Frontal cortex (tissue), 2 donors: Measurements from ENCODE around the genes TMEM244 and VNN1.

GRCh38 chr6:128518972-128519523 is 1.4 kb downstream of the PTPRK start:
- RAMPAGE, long total RNA = no peak

DNA sequence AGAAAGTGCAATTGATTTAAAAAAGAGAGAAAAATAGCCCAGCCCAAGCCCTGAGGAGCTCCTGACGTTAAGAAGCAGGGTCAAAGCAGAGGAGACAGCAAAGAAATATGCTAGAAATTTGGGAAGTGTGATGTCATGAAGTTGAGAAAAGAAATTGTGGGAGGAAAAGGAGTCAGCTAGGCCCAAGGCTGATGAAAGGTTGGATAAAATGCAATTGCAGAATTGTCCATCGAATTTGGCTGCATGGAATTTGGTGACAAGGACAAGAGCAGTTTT is 381.6 kb downstream of the LAMA2 start:
- RAMPAGE, long total RNA = no peak

DNA sequence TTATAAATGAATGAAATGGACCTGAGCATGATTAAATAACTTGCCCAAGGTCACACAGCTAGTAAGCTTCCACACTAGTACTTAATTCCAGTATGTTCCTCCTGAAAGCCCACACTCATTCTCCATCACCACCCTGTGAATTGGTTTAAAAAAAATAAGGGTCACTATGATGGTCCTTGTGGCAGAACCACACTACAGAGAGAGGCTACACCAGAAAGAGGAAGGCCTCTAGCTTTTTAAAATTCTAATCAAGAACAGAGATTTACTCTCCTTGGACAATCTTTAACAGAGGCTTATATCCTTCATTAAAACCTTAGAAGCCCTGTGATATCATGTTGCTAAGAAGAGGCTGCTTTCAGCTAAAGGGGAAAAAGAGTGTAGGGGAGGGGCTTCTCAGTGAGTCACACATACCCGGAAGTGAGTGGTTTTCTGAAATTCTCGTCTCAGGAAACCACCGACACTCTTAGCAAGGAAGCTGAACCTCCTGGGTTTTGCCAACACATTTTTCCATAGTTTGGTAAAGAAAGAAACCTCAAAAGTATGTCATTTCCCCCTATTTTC is 219.6 kb downstream of the ARHGAP18 start:
- RAMPAGE, long total RNA = no peak

- RAMPAGE, long total RNA = no peak
Observed at GRCh38 chr6:129575170-129575643, 134.8 kb downstream of the ARHGAP18 start.

DNA sequence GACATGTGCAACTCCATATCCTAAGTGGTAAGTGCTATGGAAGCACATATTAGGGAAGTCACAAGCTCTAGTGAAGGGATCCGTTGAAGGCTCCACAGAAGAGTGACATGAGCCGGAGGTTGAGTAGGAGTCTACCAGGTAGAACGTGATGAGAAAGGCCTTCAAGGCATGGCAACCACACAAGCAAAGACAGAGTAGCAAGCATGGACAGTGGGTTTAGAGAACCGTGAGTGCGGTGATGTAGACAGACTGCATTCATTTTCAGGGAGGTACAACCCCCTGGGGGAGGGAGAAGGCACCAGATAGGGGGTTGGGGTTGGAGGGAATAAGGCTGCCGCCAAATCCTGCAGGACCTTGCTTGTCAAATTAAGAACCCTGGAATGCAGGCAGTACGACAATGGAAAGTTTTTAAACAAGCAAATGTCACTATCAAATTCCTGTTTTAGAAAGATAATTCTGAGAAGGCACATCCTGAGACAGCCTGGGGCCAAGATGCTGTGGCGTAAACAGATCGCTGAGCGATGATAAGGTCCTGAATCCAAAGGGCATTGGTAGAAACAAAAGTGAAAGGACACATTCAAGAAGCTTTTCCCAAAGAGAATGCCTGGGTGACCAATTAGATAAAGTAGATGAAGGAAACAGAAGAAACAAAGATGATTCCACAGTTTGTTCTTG is 50.1 kb downstream of the ARHGAP18 start:
- RAMPAGE, long total RNA = no peak

DNA sequence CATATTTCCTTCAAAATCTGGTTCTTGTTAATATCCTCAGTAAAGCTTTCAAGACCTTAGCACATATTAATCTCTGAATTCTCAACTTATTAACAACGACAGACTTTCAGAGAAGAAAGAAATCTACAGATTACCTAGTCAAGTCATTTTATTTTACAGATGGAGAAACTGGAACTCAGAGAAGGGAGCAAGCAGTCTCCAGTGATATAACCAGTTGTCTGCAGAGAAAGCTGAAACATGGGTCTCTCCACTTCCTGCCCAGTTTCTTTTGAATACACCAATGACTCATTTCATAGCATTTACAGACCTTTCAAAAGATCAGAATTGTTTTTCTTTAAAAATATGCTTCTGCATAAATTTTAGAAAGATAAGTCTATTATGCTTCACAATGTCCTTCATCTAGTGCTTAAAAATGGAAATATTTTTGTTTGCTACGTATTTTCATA is 37.2 kb downstream of the ARHGAP18 start:
- RAMPAGE, long total RNA = no peak

GRCh38 chr6:129685526-129686064 is 24.4 kb downstream of the ARHGAP18 start:
- RAMPAGE, long total RNA = no peak

- RAMPAGE, long total RNA = no peak
Observed at GRCh38 chr6:129749538-129750208, 39.7 kb upstream of the ARHGAP18 start.

- RAMPAGE, long total RNA = no peak
Observed at GRCh38 chr6:129860653-129861624, at the start of gene TMEM244. Gene TMEM244, minus strand, starts transcription at chr6:129861315.

DNA sequence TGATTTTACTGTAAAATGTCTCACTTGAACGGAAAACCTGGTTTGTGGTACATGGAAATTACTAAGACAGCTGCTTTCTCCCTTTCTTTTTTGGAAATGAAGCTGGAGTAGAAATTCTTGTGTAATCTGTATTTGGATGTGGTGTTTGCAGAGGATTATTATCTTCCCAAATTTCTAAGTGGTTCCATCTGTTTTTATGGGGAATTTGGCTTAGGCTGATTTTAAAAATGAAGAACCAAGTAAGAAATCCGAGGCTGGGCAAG is 20.3 kb downstream of the EPB41L2 start:
- RAMPAGE, long total RNA = no peak

GRCh38 chr6:131129875-131130246 is 5.4 kb upstream of the AKAP7 start:
- RAMPAGE, long total RNA = no peak

- RAMPAGE, long total RNA = no peak
Observed at GRCh38 chr6:131534522-131535182, 38.4 kb upstream of the ARG1 start.

GRCh38 chr6:131635333-131635804 is 1.7 kb upstream of the ENPP3 start:
- RAMPAGE, long total RNA = no peak

- RAMPAGE, long total RNA = no peak
Observed at GRCh38 chr6:131948084-131948494, 3.1 kb downstream of the CCN2 start.

DNA sequence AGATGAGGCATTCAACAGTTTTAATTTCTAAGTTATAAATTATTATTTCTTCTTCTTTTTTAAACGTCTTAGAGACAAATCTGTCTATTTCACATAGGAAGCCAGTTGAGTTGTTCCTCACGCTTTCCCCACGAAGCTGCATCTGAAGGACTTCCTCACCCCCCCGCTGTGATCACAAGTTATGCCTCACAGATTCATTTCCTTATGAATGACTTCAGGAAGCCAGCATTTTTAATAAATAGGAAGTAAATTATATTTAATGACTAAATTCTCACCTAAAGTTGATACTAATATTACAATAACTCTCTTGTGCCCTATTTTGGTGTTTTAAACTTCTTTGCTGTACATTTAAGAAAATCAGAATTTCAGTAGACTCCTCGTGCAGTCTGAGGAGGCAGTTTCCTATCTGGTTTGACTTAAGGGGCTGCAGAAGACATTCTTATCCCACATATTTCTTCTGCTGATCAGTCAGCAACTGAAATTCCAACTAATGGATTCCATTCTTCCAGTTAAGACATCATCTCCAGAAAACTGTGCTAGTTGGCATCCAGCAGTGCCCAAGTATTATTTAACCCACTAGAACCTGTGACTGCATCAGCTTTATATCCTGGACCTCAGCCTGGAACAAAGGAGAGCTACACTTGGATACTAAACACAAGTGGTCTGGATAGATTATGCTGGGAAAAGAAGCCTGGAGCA is 182.7 kb upstream of the CCN2 start:
- RAMPAGE, long total RNA = no peak

DNA sequence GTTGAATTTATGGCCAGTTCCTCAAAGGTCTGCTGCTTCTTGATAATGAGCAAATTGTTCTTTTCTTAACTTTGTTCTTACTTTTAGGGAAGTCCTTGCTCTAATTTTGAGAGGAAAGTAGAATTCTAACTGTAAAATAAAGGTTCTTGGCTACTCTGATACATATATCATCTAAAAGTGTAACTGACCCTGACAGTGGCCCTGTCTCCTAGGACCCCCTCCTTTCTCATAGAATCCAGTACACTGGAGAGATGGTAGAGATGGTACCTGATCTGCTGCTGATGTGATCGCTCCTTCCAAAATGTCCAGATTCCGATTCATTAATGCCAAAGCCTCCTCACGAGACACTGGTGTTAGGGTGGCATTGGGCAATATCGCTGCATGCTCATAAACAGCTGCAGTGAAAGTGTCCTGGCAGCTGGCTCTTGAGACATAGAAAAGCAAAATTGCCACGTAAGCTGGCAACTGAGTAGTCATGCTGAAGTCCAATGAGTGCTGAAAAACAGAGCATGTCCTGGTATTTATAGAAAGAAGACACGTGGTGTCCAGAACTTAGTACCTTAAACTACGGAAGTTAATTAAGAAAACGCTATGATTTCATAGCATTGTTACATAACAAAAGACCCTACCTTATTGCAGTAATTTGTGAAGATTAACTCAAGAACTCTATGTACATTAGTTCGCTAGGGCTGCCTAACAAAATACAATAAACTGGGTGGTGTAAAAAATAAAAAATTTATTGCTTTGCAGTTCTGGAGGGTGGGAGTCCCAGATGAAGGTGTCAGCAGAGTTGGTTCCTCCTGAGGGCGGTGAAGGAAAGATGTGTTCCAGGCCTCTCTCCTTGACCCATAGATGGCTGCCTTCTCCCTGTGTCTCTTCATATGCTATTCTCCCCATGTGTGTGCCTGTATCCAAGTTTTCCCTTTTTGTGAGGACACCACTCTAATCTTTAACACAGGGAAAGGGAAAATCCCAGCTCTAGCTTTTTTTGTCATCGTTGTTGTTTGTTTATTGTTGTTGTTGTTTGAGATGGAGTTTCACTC is at the start of gene VNN1:
Gene VNN1, minus strand, starts transcription at position 497 of the 1,043 bp plus-strand sequence.
- RAMPAGE, long total RNA = no peak

- RAMPAGE, long total RNA = no peak
Observed at GRCh38 chr6:132715259-132715747, 1.4 kb upstream of the VNN1 start.

DNA sequence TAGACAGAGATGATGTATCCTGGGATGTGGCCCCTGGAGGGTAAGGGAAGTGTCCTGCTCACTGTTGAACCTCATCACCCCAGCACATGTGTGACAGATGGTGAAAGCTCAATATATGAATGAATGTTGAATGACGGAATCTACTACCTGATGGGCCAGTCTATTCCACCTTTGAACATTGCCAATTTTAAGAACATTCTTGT is 21.4 kb upstream of the VNN1 start:
- RAMPAGE, long total RNA = no peak

- RAMPAGE, long total RNA = no peak
Observed at GRCh38 chr6:133058102-133058445, 183.1 kb upstream of the EYA4 start.

DNA sequence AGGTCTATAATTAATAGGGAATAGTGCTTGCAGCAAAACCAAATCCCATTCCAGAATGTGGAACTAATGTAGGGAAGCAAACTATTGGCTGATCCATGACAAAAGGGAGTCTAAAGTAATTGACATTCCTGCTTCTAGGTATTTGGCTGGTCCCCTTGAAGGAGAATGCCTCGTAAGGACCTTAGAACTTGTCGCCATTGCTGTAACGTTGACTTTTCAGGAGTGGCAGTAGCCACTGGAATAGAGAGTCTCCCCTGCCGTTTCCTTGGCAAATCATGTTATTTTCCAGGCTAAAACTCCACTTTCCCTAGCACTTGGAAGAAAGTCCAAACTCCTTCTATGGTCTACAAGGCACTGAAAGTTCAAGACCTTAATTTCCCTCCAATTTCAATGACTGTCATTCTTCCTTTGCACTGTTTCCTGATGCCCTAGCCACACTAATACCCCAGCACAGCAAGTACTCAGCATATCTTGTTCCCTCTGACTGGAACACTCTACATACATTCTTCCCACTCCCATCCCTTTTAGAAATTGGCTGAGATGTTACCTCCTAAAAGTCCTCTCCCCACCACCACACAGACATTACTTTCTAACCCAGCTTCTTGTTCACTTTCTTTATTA is 1.8 kb upstream of the TBPL1 start:
- RAMPAGE, long total RNA = no peak